PC-3 (cell line): ENCODE results near the genes SFXN1, CLTB and GPRIN1.

GRCh38 chr5:173885246-173886144 lies 2.7 kb upstream of the CPEB4 start:
- RAMPAGE, long total RNA = no peak

DNA sequence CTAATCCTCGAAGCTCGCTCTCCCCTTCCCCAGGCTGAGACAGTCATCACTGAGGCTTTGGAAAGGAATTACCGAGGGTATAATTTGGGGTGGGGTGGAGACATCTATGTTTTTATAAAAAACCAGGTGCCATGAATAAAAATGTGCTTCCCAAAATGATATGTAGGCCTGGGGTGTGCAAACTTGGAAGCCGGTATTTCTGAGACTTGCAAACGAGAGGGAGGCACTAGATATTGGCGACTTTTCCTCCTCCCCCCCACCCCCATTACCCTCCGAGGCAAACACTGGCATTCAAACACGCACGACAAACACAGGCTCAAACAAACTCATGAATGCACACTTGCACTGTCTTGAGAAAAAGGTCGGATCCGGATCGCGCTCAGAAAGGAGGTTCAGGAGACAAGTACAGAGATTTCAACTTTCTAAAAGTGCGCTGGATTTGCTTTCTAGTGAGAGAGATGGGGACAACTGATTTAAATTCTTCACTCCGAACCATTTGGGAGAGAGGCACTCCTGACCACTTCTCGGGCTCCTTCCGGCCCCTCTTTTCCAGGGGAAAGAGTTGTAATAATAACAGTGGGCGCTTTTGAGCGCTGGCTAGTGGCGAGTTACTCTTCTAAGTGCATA lies 833 bp upstream of the MSX2 start:
- RAMPAGE, long total RNA = no peak

GRCh38 chr5:175443311-175443786 lies 633 bp downstream of the DRD1 start:
- RAMPAGE, long total RNA = no peak

DNA sequence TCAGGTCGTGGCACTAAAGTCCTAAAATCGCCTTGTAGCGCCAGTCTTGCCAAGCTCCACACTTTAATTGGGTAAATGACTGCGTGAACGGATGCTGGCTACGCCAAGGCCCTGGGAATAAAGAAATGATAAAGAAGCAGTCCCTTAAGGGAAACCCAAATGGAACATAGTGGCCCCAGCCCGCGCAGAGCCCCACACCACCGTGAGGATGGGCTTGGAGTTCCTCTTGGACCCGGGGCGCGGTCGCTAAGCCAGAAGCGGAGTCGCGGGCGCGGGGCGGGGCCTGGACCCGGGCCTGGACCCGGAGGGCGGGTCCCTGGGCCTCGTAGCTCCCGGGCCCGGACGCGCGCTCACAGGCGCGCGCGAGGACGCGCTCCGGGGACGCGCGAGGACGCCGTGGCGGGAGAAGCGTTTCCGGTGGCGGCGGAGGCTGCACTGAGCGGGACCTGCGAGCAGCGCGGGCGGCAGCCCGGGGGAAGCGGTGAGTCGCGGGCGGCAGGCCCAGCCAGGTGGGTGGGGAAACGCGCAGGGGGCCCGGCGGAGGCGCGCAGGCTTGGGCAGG lies at the start of gene SFXN1:
Gene SFXN1, plus strand, starts transcription at position 402 of the 562 bp plus-strand sequence.
- RAMPAGE, long total RNA = start-site peak on the plus strand centred at position 419 of the sequence, 43 bp wide, 288 and 104 reads in 2 replicates

DNA sequence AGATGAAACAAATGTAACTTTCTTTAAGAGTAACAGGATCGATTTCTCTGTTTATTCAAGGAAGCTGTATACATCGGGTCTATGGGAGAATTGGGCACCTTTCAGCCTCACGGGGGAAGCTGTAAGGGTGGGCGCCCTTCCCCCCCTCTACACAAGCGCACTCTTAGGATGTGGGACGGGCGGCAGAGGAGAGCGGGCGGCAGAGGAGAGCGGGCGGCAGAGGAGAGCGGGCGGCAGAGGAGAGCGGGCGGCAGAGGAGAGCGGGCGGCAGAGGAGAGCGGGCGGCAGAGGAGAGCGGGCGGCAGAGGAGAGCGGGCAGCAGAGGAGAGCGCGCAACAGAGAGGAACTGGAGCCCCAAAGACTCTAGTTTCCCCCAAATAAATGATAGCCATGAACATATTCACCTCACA lies 104.2 kb upstream of the SIMC1 start:
- RAMPAGE, long total RNA = no peak

- RAMPAGE, long total RNA = no peak
Measured at GRCh38 chr5:176221105-176221553, 17.1 kb upstream of the SIMC1 start.

DNA sequence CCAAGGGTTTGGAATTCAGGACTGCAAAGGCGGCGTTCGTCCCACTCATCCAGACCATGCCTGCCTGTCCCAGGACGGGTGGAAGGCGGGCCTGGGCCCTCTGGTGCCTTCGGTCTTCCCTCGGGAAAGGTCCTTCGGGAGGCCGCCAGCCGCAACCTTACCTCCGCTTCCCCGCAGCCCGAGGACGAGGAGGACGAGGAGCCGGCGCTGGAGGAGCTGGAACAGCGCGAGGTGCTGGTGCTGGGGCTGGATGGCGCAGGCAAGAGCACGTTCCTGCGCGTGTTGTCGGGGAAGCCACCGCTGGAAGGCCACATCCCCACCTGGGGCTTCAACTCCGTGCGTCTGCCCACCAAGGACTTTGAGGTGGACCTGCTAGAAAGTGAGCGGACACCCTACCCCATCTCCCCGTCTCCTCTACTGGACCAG lies 929 bp downstream of the ARL10 start:
- RAMPAGE, long total RNA = no peak

DNA sequence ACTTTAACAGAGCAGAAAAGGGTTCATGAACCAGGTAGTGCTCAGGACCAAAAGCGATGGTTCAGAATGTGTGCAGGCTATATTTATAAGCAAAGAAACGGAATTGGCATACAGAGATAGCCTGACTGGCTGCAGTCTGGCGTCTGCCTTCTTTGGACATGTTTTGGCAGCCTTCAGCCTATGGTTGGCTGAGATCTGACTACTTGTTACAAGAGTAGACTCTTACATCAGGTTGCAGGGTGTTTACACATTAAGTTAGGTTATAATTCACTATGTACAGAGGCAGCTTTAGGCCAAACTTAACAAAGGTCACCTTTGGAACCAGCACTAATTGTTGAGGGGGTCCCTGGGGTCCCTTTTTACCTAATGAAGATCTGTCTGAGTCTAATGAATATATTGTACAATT lies 6.9 kb downstream of the NOP16 start:
- RAMPAGE, long total RNA = no peak

DNA sequence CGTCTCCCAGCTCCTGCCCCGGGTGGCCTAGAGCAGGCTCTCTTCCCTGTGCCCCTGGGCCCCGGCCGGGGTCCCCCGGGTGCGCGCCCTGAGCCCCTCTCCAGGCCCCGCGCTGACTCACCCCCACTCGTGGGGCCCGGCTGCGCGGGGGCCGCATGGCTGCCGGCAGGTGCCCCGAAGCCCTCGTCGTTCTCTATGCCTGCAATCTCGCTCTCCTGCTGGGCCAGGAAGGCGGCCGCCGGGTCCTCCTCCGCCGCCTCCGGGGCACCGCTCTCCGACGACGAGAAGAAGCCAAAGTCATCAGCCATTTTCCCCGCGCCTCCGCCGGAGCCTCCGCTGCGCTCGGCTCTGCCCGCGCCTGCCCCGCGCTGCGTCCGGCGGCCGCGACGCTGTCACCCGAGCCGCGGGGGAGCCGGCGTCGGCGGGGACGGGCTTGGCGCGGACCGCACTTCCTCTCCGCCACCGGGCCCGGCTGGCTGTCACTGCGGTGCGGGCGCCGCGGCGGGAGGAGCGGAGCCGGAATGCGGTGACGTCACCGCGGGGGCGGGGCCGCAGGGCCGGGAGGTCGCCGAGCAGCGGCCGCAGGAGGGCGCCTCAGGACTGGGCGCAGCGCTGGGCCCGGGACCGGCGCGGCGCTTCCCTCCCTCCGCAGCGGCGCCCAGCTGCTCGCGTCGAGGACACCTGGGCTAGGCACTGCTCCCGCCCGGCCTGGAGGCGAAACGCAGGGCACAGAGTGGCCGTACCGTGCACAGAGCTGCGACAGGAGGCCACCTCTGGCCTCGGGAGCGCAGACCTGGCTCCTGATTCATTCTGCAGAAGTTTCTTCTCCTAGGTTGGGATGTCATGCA lies at the start of gene CLTB:
Gene CLTB, minus strand, starts transcription at position 484 of the 848 bp plus-strand sequence.
- RAMPAGE, long total RNA = no peak

DNA sequence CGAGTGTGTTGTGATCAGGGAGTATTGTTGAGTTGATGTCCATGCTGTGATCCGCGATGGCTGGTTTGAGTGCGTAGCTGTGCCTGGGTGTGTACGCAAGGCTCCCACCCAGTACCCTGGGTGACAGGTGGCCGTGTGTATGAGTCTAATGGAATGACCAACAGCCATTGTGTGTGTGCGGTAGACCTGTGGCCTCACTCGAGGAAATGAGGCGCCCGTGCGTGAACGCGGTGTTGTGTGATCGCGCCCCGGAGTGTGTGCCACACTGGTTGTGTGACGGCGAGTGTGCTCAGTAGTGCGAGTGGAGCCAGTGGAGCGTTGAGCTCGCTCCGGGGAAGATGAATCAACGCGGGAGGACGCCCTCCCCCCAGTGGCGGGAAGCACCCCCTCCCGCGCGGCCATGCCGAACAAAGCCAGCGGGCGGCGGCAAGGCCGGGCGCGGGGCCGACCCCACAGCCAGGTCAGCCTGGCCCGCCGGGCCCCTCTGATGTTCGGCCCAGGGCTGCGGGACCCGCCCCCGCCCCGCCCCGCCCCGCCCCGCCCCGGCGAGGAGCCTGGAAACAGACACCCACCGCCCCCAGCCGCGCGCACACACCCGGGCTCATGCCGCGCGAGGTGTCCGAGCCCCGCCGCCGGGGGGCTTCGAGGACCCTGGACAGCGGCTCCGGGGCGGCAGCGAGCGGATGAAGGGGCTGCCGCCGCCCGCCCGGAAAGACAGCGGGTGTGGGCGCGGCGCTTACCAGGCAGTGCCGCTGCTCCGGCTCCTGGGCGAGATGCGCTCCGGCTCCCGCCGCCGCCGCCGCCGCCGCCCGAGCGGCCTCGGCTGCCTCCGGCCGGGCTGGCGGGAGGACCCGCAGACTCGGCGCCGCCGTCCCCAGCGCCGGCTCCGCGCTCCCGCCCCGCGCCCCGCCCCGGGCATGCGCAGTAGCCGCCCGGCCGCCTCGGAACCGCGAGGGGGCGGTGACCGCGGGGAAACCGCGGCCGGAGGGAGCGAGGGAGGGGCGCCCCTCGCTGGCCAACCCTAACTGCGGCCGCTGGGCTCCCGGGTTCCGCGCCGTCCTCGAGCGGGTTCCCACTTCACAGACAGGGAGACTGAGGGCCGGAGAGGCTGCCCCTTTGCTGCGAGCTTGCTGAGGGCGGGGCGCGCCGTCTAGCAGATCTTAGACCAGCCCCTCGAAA lies at the start of gene GPRIN1:
Gene GPRIN1, minus strand, starts transcription at position 898 of the 1,179 bp plus-strand sequence.
- RAMPAGE, long total RNA = no peak

DNA sequence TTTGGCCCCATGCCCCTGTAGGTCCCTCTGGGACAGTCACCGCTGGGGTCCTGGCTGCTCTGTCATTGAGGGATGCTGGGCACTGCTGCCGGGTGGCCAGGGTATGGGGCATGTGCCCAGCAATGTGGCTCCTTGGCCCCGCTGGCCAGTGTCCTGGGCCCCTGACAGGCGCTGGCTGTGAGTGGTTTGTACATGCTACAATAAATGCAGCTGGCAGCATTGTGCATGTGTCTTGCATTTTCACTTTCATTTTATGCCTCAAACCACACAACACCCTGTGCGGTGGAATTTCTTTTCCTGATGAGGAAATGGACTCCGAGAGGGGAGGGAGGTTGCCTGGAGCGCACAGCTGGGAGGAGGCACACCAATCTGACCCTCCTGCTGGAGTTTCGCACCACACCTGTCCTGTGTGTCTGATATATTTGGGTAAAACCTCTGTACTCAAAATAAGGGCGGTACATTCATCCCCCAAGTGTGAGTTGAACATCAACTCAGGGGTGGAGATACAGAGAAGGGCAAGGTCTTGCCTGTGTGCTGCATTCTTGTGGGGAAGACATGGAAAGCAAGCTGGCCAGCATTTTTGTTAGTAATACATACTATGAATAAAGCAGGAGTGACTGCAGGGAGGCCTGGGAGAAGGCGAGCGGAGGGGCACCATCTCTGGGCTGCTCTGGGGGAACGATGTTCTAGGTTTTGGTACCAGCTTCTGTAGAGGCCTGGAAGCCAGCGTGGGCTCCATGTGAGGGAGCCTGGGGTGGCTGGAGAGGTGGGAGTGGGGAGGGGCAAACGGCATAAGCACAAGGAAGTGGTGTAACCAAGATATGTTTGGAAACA lies 11.8 kb downstream of the TSPAN17 start:
- RAMPAGE, long total RNA = no peak

GRCh38 chr5:176695104-176695451 lies 47.8 kb downstream of the TSPAN17 start:
- RAMPAGE, long total RNA = no peak

GRCh38 chr5:176739180-176740097 lies 70.9 kb upstream of the UNC5A start:
- RAMPAGE, long total RNA = no peak

- RAMPAGE, long total RNA = no peak
Measured at GRCh38 chr5:176901642-176902577, 2.8 kb upstream of the HK3 start.

GRCh38 chr5:177065532-177065840 lies 21.2 kb upstream of the FGFR4 start:
- RAMPAGE, long total RNA = no peak

GRCh38 chr5:177124269-177124853 lies 9.2 kb upstream of the NSD1 start:
- RAMPAGE, long total RNA = no peak

GRCh38 chr5:177302325-177302821 lies 1.1 kb downstream of the RAB24 start:
- RAMPAGE, long total RNA = no peak

GRCh38 chr5:177318543-177318936 lies 6.8 kb upstream of the MXD3 start:
- RAMPAGE, long total RNA = no peak

GRCh38 chr5:177431407-177432539 lies 5.3 kb downstream of the GRK6 start:
- RAMPAGE, long total RNA = no peak

GRCh38 chr5:177447190-177447487 lies 525 bp downstream of the PRR7 start:
- RAMPAGE, long total RNA = no peak